ENCODE results near the gene ADNP.

GRCh38 chr20:50789915-50791428 lies 4.4 kb upstream of the BCAS4 start:
- PRO-cap = bidirectional peak, plus-strand start at chr20:50790889, minus-strand start at chr20:50790739

DNA sequence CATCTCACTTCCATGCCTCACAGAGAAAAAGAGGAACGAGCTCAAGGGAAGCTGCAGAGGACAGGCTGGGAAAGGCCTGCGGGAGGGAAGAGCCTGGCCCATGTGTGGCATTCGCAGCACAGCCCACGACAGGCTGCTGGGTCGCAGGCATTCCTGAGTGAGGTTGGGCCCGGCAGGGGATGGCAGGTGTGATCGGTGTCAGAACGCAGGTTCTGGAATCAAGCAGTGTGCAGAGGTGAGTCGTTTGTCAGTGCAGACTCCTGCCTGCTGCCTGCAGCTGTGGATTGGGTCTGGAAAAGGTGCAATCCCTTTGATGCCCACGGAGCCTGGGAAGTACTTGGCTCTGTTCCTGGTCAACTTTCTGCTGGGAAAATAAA lies 61.1 kb downstream of the BCAS4 start:
- PRO-cap = no peak

GRCh38 chr20:50916921-50918158 lies 13.9 kb downstream of the ADNP start:
- PRO-cap = no peak

- PRO-cap = bidirectional peak, plus-strand start at chr20:50931063, minus-strand start at chr20:50931178; bidirectional peak, plus-strand start at chr20:50931717, minus-strand start at chr20:50931379
Observed at GRCh38 chr20:50930788-50931549, at the start of gene ADNP. Gene ADNP (minus strand): TSS chr20:50931437.

- PRO-cap = bidirectional peak, plus-strand start at chr20:51033981, minus-strand start at chr20:51033811
Observed at GRCh38 chr20:51033748-51034090, 10.8 kb upstream of the KCNG1 start.

DNA sequence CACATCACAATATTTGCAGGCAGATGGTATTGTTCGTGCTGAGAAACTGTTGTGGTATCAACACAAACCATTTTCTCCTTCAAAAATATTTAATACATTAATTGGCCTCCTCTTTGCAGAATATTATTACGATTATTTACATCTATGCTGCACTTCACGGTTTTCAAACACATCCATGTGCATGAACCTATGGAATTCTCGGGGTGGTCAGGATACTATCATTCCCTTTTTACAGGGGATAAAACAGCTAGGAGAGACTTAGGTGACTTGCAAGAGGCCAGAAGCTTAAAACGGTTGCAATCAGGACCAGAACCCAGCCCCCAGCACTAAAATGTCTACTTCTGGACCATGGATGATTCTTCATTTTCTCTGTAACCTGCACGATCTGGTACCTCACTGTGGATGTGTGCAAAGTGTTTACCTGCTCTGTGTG lies 85.0 kb upstream of the KCNG1 start:
- PRO-cap = no peak

- PRO-cap = unidirectional peak, plus-strand start at chr20:51318475
Observed at GRCh38 chr20:51318098-51318674, 224.3 kb downstream of the NFATC2 start.

GRCh38 chr20:51393366-51393949 lies 149.1 kb downstream of the NFATC2 start:
- PRO-cap = no peak

DNA sequence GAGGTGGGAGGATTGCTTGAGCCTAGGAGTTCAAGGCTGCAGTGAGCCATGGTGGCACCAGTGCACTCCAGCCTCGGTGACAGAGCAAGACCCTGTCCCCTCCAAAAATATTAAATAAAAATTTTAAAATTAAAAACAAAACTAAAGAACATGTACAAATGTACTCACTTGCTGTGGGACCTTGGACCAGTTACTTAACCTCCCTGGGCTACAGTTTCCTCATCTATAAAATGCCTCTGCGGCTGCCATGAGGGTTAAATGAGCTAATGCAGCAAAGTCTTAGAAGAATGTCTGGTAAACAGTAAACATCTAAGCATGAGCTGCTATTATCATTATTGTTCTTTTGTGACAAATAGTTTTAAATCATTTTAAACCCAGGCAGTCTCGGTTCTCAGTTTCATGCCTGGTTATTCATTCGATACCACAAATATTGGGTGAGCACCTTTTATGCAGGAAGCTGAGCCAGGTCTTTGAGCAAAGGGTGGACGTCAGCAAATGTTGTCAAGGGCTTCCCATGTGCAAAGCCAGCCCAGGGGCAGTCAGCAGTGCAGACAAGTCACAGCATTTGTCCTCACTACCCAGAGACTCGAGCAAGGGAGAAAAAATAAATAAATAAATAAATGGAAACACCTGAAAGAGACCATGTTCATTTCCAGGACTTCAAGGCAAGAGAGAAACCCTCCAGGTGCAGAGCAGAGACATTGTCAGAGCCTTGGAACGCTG lies 128.7 kb downstream of the NFATC2 start:
- PRO-cap = no peak

- PRO-cap = no peak
Observed at GRCh38 chr20:51423661-51424560, 118.6 kb downstream of the NFATC2 start.

DNA sequence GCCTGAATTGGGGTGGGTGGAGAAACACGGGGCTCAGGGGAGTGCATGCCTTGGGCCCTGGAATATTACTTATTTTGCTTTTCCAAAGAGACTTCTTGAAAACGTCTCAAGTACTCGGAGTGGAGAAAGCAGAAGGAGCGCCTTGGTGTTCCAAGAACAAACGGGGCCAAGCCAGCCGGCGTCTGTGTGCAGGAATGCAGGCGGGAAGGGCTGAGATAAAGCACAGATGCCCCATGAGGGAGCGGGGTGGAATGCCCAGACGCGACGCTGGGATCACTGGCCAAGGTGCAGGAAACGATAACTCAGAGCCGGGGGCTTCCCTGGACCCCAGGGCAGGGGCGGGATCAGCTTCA lies 114.2 kb downstream of the NFATC2 start:
- PRO-cap = no peak

DNA sequence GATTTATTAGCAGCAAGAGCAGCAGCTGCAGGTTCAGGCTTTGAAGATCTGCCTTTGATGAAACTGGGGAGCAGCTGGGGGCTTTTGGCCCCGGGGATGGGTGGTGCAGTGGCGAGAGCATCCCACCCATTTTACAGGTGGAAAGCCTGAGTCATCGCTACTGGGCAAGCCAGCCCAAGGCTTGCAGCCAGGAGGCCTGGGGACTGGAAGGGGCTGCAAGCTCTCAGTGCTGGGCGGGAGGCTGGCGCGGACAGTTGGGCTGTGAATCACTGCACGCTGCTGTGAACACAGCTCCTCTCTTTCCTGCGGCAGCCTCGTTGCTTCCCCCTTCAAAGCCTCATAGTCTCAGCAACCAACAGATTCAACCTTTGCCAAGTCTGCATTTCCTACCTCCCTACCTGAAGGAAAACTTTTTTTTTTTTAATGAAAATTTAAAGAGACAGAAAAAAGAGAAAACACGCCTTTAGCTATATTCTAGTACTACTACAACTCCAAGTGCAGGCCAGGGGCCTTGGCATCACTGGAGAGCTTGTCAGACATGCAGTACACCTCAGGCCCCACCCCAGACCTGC lies 85.3 kb downstream of the NFATC2 start:
- PRO-cap = no peak

DNA sequence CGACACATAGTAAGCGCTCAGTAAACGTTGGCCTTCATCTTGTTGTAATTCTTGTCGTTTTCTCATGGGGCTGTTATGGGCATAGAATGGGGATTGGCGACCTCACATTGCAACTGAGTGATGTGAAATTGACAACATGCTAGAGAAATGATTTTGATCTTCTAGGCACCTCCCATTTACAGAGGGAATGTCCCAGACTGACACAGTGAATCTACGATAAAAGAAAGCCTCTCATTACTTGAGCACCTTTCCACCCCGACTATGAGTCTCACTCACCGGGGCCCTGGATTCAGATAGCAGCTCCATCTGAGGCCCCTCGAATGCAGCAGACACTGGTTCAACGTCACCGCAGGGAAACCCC lies 49.2 kb downstream of the NFATC2 start:
- PRO-cap = no peak

DNA sequence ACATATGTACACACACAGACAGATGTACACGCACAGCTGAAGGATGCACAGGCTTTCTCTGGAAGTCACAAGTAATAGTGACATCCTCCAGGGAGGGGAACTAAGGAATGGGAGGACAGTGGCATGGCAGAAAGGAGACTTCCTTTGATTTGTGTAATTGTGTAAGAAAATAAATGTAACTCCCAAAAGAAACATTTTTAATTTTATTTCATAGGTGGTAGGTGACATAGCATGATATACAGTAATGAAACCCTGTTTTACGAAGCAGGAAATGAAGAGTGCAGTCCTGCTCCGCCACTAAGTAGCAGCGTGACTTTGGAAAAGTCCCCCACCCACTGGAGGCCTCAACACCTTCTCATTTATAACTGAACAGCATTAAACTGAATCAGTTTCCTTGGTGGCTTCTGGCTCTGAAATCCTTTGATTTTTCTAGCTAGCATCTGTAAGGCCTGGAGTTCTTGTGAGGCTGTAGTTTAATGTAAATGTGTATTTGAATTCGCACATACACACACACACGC lies 14.0 kb downstream of the NFATC2 start:
- PRO-cap = no peak

GRCh38 chr20:51529026-51529772 lies 13.3 kb downstream of the NFATC2 start:
- PRO-cap = no peak

DNA sequence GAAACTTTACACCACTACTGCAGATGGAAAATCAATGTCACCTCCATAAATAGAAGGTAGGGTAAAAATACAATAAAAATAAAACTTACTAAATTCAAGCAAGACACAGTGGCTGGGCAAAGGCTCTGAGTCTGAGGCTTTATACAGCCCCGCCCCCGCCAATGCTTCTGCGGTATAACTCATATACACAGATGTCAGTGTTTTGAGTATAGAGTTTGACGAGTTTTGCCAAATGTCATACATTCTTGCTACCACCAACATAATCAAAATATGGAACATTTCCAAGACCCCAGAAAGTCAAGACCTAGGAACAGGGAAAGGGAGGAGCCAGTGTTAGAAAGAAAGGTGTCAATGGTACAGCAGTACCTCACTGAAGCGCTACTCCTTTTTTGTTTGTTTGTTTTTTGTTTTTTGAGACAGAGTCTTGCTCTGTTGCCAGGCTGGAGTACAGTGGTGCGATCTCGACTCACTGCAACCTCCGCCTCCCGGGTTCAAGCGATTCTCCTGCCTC lies 12.7 kb downstream of the NFATC2 start:
- PRO-cap = no peak

GRCh38 chr20:51532293-51533442 lies 9.9 kb downstream of the NFATC2 start:
- PRO-cap = no peak

DNA sequence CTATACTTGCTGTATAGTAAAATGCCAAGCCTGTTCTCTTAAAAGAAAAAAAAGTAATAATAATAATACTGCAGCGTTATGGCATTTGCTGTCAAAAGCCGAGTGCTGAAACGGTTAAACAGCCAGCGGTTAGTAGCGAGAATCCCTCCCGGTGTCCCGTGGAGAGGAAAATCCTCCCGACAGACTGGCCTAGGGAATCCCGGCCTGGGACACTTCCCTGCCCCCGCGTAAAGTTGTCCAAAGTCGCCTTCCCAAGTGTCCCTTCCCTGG lies 19.5 kb upstream of the NFATC2 start:
- PRO-cap = no peak

GRCh38 chr20:51583500-51584000 lies 41.0 kb upstream of the NFATC2 start:
- PRO-cap = no peak

DNA sequence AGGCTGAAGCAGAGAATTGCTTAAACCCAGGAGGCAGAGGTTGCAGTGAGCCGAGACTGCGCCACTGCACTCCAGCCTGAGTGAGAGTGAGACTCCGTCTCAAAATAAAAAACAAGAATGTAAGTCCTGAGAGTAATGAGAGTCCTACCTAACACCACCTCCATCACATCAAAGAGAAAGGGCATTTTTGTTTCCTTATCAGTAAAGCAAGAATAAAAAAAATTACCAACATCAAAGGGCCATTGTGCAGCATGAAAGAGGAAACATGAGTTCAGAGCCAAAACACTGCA lies 7.3 kb downstream of the ATP9A start:
- PRO-cap = no peak

Measured in H9 (cell line).